Mononuclear cell (primary cell): Measurements from ENCODE around the gene TECTB.

GRCh38 chr10:112283189-112283504, at the start of gene TECTB:
Gene TECTB (plus strand): TSS chr10:112283400.
- RRBS, result no CpG with 5 or more reads among the region's 6 CpGs

DNA sequence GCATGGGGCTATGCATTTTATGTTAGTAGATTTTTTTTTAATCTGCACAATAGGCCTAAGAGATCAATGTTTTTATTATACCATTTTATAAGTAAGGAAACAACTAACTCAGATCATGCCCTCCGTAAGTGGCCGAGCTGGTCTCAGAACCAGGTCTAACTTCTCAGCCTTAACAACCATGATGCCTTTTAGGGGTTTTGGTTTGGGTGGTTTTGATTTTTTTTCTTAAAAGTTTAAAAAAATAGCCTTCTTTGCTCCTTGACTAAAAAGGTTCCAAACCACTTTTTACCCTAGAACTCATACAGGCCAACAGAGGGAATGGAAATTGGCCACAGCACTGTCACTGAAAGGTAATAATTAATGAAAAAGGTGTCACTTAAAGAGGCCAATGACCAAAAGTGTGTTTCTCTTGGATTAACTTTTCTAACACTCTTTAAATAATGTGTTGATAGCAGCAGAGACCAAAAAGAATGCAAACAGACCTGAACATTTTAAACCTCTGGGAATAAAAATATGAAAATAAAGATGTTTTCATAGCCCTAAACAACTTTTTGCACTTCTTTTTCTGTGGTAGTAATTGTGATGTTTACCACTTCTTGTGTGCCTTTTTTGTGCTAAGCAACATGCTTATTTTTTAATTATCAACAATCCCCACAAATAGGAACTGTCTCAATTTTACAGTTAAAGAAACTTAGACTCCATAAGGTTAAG, 221.1 kb upstream of the TCF7L2 start:
- RRBS, result no CpG with 5 or more reads among the region's 2 CpGs

DNA sequence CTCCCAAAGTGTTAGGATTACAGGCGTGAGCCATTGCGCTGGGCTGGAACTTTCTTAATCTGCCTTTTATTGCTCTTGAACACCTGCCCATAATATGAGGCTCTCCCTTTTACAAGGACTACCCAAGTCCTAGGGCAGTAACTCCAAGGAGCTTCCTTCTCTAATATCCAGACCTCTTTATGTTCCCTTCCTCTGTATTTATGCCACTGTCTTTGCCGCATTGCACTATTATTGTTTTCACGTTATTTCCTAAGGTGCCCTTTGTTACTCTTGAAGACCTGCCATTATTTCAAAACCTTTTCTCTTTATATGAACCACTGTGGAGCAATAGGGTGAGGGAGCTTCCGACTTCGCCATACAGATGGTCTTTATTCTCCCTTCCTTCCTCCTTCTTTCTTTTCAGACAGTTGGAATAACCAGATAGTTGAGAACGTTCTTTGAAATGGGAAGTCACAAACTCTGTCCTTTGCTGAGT, 36.2 kb upstream of the TCF7L2 start:
- RRBS, result no CpG with 5 or more reads among the region's 7 CpGs

GRCh38 chr10:113041978-113042617, 92.1 kb downstream of the TCF7L2 start:
- RRBS, result no CpG with 5 or more reads among the region's 3 CpGs

DNA sequence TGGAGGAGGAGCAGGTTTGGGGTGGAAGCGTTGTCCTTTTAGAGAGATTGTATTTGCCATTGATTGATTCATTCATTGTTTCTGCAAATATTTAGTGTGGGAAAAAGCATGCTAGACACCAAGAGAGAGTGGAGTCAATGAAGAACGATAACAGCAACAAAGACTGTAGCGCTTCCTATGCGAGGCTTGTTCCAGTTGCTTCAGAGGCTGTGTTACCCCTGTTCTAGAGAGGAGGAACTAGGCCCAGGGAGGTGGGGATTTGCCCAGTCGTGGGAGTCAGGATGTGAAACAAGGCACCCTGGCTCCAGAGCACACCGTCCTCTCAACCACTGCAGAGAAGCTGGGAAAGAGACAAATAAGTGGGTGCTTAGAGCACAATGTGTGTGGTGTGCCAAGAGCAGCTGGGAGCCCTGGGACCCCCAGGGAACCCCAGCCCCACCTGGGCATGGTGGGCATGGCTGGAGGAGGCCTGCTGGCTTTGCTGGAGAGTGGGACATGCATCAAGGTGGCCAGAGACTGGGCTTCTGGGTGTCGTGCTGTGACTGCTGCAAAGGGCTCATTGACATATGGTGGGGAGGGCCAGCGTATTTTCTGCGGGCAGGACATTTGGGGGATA, 95.1 kb downstream of the TCF7L2 start:
- RRBS, result no CpG with 5 or more reads among the region's 9 CpGs

- RRBS, result no CpG with 5 or more reads among the region's 19 CpGs
These were observed 178.9 kb downstream of the TCF7L2 start for GRCh38 chr10:113128663-113129704.

DNA sequence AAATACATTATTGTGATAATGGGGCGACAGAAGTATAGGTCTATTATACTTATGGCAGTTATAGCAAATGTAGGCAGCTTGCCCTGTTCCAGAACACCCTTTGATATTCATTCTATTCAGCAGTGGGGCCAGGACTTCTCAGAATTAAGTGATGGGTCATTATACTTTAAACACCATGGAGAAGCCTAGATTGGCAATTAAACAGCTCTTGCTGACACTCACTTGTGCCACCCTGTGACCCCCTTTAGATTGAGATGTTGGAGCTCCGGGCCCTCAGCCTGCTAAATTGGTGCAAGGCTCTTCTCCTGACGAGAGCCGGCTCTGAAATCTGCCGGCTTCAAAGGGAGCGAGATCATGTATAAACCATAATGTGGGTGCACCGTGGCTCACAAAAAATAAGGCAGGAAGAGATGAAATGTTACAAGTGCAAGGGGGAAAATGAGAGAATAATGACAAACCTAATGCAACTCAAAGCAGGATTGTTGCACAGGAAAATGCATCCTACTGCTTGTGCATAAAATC, 198.0 kb downstream of the TCF7L2 start:
- RRBS, result 100% methylated on average over 1 of the region's 7 CpGs

DNA sequence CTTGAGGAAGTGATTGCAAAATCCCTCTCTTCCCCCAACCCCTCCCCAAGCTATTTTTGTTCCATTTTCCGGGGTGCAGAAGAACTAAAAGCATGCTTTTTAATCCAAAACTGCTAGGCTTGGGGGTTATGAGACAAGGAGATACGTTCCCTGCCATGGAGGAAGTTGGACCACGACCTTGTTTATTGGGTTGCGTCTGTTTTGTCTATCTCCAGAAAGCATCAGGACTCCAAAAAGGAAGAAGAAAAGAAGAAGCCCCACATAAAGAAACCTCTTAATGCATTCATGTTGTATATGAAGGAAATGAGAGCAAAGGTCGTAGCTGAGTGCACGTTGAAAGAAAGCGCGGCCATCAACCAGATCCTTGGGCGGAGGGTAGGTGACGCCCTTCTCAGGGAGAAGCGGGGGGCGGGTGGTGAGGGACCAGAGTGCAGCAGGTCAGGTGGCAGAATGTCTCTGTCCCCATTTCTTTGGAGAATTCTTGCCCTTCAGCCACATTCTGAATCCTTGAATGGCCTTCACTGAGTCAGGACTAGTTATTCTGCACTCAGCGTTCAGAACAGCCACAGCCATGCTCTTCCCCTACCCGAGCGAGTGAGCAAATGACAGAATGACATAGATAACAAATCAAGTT, 201.6 kb downstream of the TCF7L2 start:
- RRBS, result no CpG with 5 or more reads among the region's 15 CpGs

GRCh38 chr10:113320934-113321546, 231.8 kb upstream of the HABP2 start:
- RRBS, result no CpG with 5 or more reads among the region's 9 CpGs

GRCh38 chr10:113446633-113447292, 106.1 kb upstream of the HABP2 start:
- RRBS, result no CpG with 5 or more reads among the region's 2 CpGs

GRCh38 chr10:113450468-113450841, 102.4 kb upstream of the HABP2 start:
- RRBS, result no CpG with 5 or more reads among the region's 1 CpG

DNA sequence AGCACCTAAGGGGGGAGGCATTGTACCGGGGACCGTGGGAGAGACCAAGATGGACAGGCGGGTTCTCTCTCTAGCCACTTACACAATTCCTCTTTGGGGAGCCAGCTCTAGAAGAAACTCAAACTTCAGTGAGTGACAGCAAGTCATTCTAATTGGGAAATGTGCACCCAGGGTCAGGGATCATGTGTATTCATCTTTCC, 73.1 kb upstream of the HABP2 start:
- RRBS, result no CpG with 5 or more reads among the region's 3 CpGs

DNA sequence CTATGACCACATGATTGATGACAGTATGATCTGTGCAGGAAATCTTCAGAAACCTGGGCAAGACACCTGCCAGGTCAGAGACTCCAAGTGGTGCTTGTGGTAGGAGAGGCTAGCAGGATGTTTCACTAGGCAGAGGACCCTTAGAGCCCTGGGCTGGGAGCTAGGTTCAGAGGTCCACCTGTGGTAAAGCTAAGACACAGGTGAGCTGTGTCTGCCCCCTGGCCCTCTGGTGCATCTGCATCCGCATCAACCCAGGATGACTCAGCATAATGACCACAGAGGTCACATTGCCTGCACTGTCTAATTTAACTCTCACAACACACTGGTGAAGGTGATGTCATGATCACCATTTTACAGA, 33.0 kb downstream of the HABP2 start:
- RRBS, result no CpG with 5 or more reads among the region's 1 CpG

GRCh38 chr10:113856142-113856612, 1.7 kb downstream of the NHLRC2 start:
- RRBS, result no CpG with 5 or more reads among the region's 5 CpGs

- RRBS, result no CpG with 5 or more reads among the region's 44 CpGs
These were observed 713 bp upstream of the ADRB1 start for GRCh38 chr10:114042773-114043532.

DNA sequence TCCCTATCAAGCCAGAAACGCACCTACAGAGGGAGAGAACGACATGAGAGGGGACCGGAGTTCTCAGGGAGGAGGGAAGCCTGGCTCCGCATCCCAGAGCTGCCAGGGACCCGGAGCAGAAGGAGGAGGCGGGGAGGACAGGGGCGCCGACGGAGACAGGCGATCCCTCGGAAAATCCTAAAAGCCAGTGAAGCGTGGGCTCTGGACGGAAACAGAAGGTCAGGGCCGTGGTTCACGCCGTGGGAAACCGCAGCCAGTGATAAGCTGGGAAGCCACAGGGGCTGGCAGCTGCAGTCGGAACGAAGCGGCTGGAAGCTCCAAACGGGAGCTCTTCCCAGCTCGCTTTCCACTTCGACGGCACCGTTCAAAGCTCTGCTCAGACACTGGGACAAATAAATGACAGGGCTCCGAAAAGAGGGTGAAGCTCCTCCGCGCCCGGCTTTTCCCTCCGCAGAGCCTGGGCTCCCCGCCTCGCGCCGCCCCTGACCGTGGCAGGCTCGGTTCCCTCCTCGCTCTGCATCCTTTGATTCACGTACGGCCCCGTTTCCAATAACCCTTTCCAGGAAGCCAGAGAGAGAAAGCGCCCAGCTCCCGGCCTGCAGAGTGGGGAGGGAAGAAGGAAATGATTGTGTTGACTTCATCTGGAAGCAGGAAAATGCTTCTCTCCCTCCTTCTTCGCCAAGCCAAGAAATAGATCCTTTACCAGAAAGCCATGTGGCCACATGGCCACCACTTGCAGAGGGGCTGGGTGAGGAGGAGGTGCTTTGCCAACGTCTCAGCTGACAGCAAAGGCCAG, 57.3 kb downstream of the ADRB1 start:
- RRBS, result 24% methylated on average over 5 of the region's 44 CpGs

DNA sequence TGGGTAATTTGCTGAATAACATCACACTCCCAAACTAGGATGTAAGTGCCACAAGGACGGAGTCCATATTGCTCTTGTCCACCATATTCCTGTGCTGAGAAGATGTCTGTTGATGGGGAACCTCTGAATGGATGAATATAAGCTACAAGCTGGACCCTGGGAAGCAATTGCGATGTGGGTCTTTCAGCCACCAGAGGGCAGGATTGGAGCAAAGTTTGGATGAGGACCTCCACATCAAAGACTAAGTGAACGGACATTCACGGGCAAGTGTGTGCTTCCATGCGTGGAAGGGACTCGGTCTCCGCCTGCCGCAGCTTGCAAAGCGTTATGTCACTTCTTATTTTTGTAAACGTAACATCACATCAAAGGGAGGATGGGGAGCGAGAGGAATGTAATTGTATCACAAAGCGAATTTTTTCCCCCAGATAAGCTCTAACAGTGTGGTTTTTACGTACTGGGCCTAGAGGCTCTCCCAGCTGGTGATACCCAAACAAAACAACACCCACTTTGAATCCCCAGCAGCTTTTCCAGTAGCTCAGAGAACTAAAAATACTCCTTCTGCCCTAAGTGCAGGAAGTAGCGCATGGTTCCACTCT, 65.0 kb downstream of the VWA2 start:
- RRBS, result no CpG with 5 or more reads among the region's 14 CpGs

GRCh38 chr10:114383940-114384451, 20.3 kb downstream of the AFAP1L2 start:
- RRBS, result 94% methylated on average over 3 of the region's 14 CpGs

GRCh38 chr10:114483629-114484295, 79.5 kb upstream of the AFAP1L2 start:
- RRBS, result no CpG with 5 or more reads among the region's 10 CpGs

DNA sequence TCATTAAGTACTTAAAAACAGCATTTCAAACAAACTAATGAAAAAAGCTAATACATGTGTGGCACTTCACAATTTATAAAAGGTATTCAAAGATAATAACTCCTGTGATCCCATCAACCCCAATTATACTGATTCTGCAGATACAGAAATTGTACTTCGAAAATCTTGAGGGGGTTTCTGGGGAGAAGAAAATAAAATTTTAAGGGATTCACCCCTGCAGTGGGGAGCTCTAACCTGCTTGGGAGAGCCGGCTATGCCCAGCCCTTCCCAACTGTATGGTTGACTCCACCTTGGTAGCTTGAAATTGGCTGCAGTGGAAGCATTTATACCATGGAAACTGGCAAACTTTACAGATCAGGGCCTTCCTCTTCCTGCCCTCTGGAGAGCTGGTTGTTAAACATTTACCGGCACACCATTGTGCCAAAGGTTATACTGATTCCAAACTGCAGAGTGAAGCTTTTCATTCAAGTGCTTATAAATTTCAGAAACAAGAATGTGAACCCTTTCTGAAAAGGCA, 44.9 kb downstream of the ABLIM1 start:
- RRBS, result no CpG with 5 or more reads among the region's 3 CpGs